Measurements from ENCODE around the gene MZB1.

DNA sequence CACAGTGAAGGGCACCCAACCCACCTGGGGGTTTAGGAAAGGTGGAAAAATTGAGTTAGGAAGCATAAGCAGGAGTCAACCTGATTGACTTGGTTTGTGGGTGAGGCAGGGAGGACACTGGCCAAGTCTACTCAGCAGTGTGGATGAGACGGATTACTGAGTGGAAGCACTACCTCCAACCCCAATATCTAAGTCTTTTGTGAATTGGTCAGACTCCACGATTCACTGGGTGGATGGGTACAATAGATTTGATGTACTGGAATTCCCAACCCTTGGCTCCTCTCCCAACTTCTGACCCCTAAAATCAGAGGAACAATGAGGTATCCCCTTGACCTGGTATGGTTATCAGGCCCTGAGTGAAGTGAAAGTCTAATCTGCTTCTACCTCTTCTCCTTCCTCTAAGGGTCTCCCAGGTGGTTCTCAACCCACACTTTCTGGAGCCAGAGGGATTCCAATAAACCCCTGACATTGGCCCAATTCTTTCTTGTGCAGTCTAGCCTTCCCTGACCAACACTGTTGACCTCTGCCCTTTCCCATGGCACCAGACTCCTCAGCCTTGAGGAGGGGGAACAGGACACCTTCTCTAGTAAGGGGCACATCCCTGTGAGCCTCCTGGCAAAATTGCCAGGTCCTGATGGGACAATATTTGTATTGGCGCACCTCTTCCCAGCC, 5.3 kb downstream of the EGR1 start:
- RRBS, result no CpG with 5 or more reads among the region's 3 CpGs

DNA sequence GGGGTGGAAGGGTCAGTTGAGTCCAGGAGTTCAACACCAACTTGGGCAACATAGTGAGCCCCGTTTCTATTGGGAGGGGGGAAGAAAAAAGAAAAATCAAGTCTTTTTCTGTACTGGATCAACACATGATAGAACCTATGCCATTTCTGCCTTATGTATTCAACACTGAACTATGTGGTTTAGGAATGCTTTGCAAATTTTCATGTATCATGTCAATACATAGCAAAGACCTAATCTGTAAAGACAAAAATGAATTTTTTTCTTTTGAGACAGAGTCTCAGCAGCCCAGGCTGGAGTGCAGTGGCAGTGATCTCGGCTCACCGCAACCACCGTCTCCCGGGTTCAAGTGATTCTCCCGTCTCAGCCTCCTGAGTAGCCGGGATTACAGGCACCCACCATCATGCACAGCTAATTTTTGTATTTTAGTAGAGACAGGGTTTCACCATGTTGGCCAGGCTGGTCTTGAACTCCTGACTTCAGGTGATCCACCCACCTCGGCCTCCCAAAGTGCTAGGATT, 4.9 kb downstream of the HSPA9 start:
- RRBS, result no CpG with 5 or more reads among the region's 8 CpGs

- RRBS, result no CpG with 5 or more reads among the region's 10 CpGs
Measured at GRCh38 chr5:138725154-138725724, 28.0 kb upstream of the CTNNA1 start.

GRCh38 chr5:138861296-138862108, 13.6 kb downstream of the LRRTM2 start:
- RRBS, result no CpG with 5 or more reads among the region's 10 CpGs

DNA sequence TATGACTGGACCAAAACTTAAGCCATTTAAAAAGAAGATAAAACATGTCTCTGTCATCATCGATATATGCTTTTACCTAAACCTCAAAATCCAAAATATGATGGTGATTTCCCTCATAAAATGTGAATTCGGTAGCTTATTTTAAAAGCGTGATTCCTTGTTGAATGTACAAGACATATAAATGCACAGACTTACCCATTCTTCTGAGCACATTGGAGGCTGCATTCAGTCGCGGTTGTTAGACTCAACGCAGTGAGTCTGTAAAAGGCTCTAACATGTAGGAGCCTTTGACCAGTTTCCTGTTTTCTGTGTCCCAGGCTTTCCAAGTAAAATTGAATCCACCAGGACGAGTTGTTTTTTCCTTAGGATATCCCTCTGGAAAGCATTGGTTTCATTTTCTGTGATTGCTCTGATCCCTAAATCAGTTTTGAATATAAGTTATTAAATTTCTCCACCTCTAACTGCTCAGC, 387 bp downstream of the LRRTM2 start:
- RRBS, result no CpG with 5 or more reads among the region's 7 CpGs

DNA sequence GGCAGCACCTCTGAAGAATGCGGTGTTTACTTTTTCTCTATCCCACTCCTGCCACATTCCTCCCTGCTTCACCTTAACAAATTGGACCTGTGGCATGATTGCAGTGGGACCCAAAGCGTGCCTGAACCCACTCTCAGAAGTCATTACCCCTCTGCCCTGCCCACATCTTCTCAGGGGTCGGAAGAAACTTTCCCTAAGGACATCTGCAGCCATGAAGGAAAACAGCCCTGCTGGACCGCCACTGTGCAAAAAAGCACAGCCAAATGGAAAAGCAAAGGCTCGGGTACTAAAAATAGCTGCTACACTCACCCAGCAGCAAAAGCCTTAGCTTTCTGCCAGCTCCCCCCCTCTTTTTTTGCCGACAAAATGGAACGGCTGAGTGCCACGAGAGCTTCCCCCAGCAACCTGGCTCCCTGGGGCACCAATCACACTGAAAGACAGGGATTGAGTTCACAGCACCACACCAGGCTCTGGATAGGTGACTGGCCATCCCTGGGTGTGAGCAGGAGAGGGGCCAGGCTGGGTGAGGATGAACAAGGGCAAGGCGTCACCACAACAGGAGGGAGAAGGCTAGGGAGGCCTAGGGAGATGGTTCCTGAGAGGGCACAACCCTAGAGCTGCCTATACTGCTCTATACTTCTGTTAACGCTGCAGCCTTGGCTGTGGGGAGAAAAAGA, 66.8 kb downstream of the SIL1 start:
- RRBS, result no CpG with 5 or more reads among the region's 10 CpGs

GRCh38 chr5:139190108-139190687, 8.0 kb downstream of the SIL1 start:
- RRBS, result no CpG with 5 or more reads among the region's 6 CpGs

GRCh38 chr5:139295527-139296211, 2.1 kb downstream of the MATR3 start:
- RRBS, result no CpG with 5 or more reads among the region's 16 CpGs

DNA sequence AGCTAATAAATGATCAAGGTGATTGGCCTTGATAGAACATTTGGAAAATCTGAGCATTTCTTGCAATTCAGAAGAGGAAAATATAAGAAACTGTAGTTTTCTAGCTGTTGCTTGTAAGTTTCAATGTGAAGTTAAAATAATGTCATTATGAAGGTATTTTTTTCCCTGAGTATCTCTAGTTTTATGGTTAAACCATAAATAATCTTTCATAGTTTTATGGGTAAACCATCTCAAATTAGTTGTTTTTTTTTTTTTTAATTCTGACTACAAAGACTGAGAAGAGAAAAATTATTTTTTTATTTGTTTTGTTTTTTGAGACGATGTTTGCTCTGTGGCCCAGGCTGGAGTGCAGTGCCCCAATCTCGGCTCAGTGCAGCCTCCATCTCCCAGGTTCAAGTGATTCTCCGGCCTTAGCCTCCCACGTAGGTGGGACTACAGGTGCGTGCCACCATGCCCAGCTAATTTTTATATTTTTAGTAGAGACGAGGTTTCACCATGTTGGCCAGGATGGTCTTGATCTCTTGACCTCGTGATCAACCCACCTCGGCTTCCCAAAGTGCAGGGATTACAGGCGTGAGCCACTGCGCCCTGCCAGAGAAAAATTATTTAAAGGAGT, 9.4 kb downstream of the MATR3 start:
- RRBS, result no CpG with 5 or more reads among the region's 10 CpGs

GRCh38 chr5:139389492-139390732, at the start of gene MZB1:
Gene MZB1, minus strand, starts transcription at chr5:139389913.
- RRBS, result no CpG with 5 or more reads among the region's 14 CpGs

GRCh38 chr5:139415348-139415928, 11.5 kb upstream of the SPATA24 start:
- RRBS, result no CpG with 5 or more reads among the region's 5 CpGs

DNA sequence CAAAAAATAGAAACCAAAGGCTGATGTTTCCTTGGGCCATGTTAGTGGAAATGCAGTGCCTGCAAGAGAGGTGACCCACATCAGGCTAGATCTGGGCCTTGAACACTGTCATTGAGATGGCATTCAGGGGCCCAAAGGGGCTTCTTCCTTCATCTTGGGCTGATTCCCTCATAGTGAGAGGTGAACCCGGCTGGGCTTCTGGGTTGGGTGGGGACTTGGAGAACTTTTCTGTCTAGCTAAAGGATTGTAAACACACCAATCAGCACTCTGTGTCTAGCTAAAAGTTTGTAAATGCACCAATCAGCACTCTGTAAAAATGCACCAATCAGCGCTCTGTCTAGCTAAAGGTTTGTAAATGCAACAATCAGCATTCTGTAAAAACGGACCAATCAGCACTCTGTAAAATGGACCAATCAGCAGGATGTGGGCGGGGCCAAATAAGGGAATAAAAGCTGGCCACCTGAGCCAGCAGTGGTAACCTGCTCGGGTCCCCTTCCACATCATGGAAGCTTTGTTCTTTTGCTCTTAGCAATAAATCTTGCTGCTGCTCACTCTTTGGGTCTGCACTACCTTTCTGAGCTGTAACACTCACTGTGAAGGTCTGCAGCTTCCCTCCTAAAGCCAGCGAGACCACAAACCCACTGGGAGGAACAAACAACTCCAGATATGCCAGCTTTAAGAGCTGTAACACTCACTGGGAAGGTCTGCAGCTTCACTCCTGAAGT, 20.4 kb upstream of the STING1 start:
- RRBS, result no CpG with 5 or more reads among the region's 6 CpGs

GRCh38 chr5:139565210-139566280, 4.4 kb downstream of the UBE2D2 start:
- RRBS, result no CpG with 5 or more reads among the region's 7 CpGs

- RRBS, result no CpG with 5 or more reads among the region's 12 CpGs
Measured at GRCh38 chr5:139639657-139640570, 8.2 kb upstream of the CXXC5 start.

GRCh38 chr5:139650145-139650682, 2.1 kb downstream of the CXXC5 start:
- RRBS, result 5% methylated on average over 7 of the region's 43 CpGs

- RRBS, result no CpG with 5 or more reads among the region's 16 CpGs
Measured at GRCh38 chr5:139681715-139682746, 33.9 kb downstream of the CXXC5 start.

DNA sequence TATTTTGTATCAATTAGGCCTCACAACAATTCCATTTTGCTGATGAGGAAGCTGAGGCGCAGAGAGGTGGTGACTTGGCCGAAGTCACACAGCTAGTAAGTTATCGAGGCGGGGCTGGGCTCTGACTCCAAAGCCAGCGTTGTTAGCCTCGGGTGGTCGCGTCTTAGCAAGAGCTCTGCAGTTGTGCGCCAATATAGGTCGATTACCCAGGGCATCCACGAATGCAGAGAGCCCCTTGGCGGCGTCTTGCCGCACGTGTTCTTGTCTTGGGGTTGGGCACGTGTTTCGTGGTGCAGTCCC, 62.2 kb downstream of the CXXC5 start:
- RRBS, result no CpG with 5 or more reads among the region's 17 CpGs

DNA sequence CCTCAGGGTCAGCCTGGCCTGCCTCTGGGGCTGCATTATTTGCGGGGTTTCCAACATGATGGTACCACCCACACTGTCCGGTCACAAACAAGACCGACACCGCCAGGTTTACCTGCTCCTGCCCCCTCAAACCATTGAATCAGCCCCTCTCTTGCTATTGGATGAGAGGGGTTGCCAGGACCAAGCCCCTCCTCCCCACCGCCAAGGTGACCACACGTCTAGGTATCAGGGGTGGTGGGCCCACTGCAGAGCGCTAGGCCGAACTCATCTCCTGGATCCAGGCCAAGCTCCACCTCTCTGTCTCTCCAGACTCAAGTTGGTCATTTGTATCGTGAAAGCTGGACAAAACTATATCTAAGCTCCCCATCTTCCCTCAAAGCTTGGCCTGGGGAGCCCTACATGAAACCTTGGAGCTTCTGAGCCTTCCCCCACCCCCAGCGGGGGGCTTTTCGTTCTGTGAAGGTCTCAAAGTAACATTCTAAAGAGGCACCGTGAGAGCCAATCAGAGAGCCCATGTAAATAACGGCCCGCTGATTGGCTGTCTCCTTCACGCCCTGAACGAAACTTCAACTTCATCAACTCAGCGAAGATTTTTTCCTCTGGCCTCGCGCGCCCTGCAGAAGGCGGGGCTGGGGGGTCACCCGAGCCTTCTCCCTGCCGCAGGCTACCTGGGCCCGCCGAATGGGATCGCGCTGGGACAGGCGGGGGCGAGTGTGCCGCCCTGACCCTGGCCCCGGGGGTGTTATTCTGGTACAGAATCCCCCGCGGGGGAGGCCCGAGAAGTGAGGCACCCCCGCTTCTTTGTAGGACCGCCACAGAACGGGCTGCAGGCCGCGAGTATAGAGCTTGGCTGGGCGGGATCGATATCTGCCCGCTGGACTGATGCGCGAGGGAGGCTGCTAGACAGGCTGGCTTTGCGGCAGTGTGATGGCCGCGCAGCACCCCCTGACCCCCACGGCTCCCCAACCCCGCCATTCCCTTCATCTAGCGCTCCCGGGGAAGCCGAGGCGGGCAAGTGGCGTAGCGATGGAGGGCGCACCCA, 49.5 kb upstream of the PSD2 start:
- RRBS, result no CpG with 5 or more reads among the region's 56 CpGs

DNA sequence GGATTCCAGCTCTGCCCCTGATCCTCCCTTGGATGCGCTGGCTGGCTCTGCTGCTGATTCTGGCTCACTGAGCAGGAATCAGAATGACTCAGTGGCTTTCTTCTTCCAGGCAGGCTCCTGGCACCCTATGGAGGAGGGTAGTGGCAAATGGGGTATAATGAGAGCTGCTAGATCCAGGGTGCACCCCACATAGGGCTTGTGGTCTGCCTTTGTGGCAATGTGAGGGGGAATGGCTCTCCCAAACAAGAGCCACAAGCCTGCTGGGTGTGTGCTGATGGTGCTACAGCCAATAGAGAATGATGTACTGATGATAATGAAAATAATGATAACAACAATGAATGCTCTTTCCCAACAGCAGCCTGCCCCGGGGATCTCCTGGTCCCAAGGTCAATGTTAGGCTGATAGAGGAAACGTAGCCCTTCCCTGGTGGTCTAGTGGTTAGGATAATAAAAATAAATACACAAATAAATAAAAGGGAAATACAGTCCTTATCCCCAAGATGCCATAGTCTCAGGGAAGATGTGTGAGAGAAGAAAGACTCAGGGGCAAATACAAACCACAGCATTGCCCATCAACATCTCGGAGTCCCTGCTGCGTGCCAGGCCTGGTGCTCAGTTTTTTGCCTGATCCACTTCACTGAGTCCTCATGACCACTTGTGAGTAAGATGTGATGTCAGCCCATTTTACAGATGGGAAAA, 34.9 kb upstream of the PSD2 start:
- RRBS, result no CpG with 5 or more reads among the region's 5 CpGs

- RRBS, result no CpG with 5 or more reads among the region's 9 CpGs
Measured at GRCh38 chr5:139869052-139869799, 73.6 kb downstream of the PSD2 start.

Data from OVCAR3 (cell line).